Trachea (tissue), 1 donor: ENCODE results near the genes DYNLT5, MIER1 and C1orf141.

DNA sequence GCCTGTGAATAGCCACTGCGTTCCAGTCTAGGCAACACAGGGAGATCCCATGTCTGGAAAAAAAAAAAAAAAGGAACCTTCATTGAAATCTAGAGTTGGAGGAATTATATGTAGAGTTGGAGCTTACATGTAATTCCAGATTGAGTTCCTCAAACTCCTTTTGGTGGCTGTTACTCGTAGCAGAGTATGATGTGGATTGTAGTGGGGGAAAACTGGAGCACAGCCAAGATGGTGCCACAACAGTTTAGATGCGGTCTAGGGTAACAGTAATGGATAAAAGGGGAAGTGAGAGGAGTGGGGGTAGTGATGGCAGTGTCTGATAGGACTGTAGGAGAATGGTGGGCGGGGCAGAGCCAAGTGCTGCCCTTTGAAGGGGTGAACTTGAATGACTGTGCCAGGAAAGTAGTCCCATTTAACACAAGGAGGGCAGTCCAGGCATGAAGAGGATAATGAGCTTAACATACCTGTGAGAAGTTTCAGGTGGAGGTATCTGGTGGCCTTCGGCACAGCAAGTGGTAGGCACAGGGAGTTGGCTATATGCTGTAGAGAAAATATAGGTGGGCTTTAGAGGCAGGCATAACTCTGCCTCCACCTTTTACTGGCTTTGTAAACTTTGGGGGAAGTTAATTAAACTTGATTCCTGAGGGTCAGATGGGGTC is 17.6 kb downstream of the AK4 start:
- PRO-cap = no peak

GRCh38 chr1:65175998-65176614 is 28.1 kb downstream of the AK4 start:
- PRO-cap = no peak

GRCh38 chr1:65247892-65248354 is 61.4 kb upstream of the DNAJC6 start:
- PRO-cap = no peak

- PRO-cap = no peak
Observed at GRCh38 chr1:65264373-65265077, 44.8 kb upstream of the DNAJC6 start.

DNA sequence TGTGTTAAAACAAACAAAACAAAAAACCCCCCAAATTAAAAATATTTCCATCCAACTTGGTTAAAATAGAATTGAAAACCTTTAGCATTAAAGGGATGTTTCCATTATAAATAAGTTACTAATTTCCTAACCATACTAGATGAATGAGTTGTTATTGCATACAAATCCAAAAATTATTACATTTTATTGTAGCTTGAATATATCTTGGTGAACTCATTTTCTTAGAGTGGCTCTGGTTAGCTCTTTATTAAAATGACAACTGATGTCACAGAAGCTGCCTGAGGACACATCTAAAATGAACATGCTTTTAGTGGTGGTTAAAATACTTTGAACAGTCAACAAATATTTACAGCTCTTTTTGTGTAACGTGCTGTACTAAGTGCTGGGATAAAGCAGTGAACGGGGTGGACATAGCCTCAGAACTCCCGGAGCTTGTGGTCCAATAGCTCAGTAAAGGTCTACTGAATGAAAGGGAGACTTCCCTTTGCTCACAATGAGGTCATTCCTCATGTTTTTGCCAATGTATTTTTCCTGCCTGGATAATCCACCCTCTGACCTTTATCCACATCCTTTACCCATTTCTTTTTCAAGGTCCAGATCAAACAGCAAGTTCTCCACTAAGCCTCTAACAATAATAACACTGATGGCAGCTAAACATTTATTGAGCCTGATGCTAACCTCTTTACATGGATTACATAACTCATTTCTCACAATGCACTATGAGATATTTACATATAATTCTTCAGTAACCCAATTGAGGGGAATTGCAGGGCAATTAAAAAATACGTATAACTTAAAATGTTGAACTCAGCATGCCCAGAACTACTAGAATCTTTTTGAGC is 55.8 kb downstream of the LEPR start:
- PRO-cap = unidirectional peak, minus-strand start at position 427 of the sequence

- PRO-cap = no peak
Observed at GRCh38 chr1:65527526-65528281, 107.2 kb downstream of the LEPR start.

DNA sequence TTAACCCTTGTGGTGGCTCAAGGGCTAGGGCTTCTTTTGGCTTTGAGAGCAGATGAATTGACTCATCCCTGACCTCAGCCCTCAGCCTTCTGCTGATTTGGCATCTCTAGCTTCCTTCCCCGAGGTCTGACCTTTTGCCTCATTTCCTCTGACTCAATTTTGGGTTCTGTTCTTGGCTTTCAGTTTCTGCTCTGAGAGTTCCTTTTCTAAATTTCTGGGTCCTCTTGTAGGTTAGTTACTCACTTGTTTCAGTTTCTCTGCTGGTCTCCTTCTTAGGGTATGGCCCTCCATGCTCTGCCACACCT is 19.3 kb downstream of the PDE4B start:
- PRO-cap = no peak

- PRO-cap = no peak
Observed at GRCh38 chr1:66276188-66276509, 257.8 kb upstream of the SGIP1 start.

DNA sequence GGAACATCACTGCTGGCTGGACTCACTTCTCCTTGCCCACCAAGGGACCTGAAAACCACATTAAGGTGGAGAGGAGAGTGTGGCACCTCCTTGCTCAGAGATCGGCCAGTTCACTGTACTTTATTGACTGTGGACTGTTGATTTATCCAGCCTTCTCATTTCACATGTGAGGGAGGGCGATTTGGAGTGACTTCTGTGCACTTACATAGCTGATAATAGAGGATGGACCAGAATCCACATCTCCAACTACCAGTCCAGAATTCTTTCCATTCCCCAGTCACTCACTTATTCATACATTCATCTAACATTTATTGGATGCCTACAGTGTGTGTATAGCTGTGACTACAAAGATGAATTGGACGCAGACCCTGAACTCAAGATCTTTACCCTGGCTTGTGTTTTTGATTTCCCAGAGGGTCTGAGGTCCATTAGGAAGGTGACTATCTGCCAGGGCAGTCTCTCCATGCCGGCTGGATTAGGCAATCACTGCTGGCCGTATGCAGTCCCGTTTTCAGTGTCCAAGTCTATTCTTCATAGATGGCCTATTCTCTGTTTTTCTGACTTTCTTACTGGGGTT is 233.5 kb upstream of the SGIP1 start:
- PRO-cap = no peak

- PRO-cap = bidirectional peak, plus-strand start at chr1:66332693, minus-strand start at chr1:66332700
Observed at GRCh38 chr1:66332525-66333156, 201.3 kb upstream of the SGIP1 start.

- PRO-cap = bidirectional peak, plus-strand start at chr1:66336317, minus-strand start at chr1:66336094
Observed at GRCh38 chr1:66335530-66336725, 198.0 kb upstream of the SGIP1 start.

DNA sequence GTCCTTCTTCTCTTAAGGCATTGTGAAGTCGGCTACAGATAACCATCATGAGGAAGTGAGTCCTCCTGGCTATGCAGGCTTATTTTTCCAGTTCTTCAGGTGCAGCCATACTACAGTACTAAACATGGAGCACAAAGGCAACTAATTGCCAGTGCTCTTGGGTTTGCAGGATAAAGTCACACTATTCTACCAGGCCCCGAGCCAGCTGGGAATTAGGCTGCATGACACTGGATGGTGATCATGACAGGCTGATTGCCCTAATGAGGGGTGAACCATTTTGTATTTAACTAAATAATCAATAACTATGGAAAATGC is 197.3 kb upstream of the SGIP1 start:
- PRO-cap = no peak

DNA sequence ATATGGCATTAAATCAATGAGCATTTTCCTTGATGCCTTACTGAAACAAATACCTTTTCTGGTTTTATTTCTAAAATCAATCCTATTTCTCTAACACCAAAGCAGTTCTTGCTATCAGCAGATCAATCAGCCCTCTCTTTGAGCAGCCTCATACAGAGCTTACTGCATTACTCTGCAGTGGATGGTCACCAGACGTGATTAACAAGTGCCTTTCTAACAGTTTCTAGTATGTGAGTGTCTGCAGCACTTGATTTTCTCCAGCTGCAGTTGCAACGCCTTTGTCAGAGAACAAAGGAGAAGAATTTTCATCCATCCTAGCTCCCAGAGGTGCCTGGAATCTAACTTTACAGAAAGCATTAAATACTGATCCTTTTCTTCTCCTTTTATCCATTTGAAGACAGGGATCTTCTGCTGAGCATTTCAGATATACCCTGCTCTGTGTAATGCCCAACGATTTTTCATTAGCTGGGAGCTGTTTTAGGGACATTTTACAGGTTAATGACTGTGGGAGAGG is 177.3 kb upstream of the SGIP1 start:
- PRO-cap = no peak

DNA sequence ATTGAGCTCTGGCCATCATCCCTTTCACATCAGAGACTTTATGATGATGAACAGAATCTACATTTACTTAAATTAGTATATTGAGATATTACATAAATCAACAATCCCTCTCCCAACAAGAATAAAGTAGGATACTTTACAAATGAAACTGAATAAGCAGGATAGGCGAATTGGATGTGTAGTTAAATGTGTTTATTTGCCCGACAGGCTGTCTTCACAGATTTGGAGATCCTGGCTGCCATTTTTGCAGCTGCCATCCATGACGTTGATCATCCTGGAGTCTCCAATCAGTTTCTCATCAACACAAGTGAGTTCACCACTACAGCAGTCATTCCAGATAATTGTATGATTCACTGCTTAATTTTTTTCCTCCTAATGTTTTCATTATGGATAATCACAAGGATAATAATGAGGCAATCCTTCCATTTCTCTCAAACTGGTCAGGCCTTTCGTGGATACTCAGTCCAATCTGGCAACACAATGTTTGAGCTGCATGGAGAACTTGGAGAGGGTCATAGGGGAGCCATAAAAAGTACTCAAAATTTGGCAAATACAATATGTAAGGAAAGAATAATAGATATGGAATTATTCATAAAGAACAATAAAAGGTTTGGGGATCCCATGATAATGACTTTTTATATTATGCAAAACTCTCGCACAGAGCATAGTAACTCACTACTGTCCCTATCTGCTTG is 168.3 kb upstream of the SGIP1 start:
- PRO-cap = no peak

GRCh38 chr1:66367572-66368109 is 166.3 kb upstream of the SGIP1 start:
- PRO-cap = no peak

DNA sequence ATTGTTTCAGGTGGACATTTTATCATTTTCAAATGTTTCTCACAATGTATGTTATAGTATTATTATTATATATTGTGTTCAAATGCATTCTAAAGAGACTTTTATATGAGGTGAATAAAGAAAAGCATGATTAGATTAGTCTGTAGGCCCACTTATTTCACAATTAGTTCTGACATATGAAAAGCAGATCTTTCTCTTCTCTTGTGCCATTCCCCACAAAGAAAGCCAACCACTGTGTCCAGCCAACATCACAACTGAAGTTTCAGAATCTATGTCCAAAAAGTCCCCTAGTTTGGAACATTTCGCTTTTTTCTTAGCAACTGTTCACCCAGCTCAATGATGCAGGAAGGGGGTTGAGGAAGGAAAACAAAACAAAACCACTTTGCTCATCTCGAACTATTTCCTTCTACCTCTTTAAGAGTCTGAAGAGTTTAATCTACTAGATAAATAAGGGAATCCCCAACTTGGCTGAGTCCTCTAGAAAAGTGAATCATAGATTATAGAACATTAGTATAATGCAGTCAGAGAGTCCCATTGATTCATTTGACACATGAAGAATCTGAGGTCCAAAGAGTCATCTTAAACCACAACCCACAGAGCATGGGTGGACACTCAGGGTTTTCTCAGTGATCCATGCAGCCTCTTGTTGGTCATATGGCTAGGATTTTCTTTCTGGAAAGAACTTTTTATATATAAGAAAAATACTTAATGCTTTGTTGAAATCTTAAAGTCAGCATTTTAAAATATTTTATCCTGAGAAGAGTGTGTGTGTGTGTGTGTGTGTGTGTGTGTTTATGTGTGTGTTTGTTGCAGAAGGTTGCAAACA is 159.3 kb upstream of the SGIP1 start:
- PRO-cap = no peak

GRCh38 chr1:66751948-66752941 is at the start of gene DYNLT5:
DYNLT5 (plus strand) TSS chr1:66752459.
- PRO-cap = unidirectional peak, plus-strand start at chr1:66752459

DNA sequence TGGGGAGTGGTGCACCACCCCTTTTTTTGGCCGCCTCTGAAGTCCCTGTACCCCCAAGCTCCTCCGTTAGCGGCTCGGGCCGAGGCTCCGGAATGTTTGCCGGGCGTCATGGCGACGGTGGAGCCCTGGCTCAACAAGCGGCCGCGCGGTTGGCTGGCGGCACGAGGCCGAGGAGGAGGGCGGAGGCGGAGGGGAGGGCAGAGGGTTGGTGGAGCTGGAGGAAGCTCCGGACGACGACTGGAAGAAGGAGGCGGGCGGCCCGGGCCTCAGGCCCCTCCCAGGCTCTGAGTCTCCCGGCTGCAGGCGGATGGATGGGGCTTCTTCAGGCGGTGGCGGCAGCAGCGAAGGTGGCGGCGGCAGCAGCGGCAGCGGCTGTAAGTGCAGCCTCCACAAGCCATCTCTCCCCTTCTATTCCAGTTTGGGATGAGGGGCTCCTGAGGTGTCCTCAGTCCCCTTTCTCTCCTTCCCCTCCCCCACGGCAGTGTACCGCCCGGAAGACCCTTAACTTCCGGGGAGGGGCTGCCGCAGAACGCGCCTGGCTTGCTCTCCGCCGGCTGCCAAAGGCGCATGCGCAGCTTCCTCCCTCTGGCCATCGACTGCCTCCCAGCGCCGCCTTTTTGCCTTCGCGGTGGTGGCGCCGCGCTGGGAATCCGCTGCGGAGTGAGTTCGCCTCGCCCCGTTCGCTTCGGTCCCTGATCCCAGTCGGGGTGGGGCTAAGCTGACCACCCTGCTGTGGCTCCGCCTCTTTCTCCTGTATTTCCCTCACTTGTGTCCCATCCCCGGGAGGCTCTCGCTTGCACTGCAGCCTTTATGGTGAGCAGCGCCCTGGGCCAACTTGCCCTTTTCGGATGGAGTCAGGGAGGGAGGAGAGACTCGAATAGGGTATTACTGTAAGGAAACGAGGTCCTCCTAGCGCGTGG is at the start of gene MIER1:
Gene MIER1, plus strand, starts transcription at position 269 of the 920 bp plus-strand sequence.
- PRO-cap = bidirectional peak, plus-strand start at position 229 of the sequence, minus-strand start at position 239 of the sequence; bidirectional peak, plus-strand start at position 527 of the sequence, minus-strand start at position 477 of the sequence; bidirectional peak, plus-strand start at position 631 of the sequence, minus-strand start at position 662 of the sequence

DNA sequence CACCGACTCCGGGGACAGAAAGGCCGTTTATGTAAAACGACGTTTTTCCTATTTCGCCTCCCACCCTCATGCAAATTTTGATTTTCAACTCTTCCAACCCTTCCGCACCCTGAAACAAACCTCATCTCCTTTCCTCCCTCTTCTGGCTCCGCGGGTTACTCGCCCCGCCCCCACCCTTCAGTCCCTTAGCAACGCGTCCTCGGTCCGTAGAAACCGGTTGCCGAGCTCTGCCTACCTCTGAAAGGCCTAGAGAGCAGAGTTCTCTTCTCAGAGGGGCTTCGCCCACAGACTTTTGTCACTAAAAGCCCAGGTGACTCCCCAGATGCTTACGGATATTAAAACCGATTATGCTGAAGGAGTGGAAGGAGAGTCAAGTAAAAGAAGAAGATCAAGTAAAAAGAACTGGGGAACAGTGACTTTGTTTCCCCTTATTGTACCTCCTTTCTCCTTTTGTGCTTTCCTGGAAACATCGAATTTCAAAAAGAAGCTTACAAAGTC is at the start of gene C1orf141:
Gene C1orf141, minus strand, starts transcription at position 161 of the 498 bp plus-strand sequence.
- PRO-cap = no peak

- PRO-cap = no peak
Observed at GRCh38 chr1:67339620-67340179, 32.0 kb downstream of the IL12RB2 start.